Jurkat, Clone E6-1 (cell line): ENCODE measurements around the genes MIA3 and AIDA.

- RRBS, result no CpG with 5 or more reads among the region's 10 CpGs
Measured at GRCh38 chr1:222516871-222517273, 31.0 kb downstream of the HHIPL2 start.

GRCh38 chr1:222617313-222618350 lies at the start of gene MIA3:
MIA3 (plus strand) TSS chr1:222618097.
- RRBS, result under 1% methylated on average over 20 of the region's 88 CpGs

DNA sequence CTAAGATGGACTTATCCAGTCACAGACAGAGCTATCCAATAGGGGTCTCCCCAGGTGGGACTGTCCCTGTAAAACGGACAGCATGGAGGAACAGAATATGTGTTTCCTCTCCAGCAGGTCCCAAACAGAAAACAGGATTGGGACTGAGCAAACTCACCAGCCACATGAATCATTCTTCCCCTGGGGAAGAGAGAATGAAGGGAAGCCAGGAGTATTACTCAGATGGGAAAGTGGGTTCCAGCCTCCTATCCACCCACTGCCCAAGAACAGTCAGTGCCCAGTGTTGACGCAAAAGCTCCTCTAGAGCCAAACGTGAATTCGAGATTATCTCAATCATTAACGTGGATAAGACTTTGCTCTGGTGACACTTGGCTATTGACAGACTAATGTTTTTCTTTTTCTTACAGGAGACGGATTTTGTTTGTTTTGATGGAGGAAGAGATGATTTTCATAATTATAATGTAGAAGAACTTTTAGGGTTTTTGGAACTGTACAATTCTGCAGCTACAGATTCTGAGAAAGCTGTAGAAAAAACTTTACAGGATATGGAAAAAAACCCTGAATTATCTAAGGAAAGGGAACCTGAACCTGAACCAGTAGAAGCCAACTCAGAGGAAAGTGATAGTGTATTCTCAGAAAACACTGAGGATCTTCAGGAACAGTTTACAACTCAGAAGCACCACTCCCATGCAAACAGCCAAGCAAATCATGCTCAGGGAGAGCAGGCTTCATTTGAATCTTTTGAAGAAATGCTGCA lies 9.4 kb downstream of the MIA3 start:
- RRBS, result no CpG with 5 or more reads among the region's 6 CpGs

GRCh38 chr1:222711669-222712672 lies at the start of gene AIDA:
AIDA (minus strand) TSS chr1:222712491.
- RRBS, result 1% methylated on average over 9 of the region's 65 CpGs

DNA sequence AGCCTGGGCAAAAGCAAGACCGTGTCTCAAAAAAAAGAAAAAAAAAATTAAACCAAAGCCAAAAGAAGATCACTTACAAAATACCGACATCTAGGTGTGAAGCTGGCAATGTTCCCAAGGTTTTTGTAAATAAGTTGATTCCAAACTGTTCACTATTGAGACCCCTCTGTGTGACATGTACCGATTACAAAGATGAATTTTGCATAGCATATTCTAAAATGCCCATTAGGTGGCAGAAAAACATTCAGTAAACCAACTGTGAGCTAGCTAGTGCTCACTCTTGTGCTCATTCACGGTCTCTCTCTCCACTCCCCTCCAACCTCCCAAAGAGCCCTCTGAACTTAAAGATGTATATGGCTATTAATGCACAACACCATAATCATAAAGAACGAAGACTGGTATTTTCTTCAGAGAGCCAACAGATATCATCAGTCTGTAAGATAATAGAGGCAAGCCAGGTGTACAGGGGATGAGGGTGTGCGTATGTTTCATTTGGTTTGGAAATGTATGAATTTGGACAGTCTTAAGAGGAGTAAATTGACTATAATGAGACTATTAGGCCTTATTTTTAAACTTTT lies 1.7 kb downstream of the FAM177B start:
- RRBS, result no CpG with 5 or more reads among the region's 6 CpGs

- RRBS, result no CpG with 5 or more reads among the region's 3 CpGs
Measured at GRCh38 chr1:223041480-223041976, 101.5 kb downstream of the TLR5 start.

DNA sequence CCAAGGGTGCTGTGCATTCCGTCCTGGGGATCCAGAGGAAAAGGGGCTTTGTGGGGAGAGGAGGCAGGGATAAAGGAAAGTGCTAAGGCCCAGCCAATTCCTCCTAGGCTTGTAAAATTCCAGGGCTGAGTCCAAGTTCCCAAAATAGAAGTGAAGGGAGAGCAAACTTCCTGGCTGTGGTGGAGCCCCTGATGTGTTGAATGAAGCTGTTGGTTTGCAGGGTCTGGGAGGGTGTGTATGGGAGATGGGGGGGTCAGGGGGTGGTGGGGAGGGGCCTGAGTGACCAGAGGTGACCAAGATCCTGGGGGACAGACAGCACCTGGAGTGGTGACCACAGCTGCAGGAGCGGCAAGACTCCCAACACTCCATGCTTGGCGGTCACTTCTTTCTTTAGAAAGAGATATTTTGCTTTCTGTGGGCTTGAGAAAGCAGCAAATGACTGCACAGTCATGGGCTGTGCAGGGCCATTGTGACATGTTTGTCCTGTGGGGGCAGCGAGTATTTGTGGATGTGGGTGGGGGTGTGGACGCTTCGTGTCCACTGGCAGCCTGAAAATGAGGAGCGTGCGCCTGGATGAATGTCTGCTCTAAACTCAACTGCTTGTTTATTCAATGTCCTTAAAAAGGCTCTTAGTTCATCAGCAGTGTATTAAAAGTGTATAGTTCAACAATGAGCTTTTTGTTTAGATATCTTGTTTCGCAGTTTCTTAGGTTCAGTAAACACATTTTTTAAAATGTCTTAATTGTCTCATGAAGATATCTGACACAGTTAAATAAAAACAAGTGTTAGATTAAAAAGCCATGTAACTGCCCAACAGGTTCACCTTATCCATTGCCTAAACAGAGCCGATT lies 68.2 kb downstream of the TLR5 start:
- RRBS, result no CpG with 5 or more reads among the region's 10 CpGs

DNA sequence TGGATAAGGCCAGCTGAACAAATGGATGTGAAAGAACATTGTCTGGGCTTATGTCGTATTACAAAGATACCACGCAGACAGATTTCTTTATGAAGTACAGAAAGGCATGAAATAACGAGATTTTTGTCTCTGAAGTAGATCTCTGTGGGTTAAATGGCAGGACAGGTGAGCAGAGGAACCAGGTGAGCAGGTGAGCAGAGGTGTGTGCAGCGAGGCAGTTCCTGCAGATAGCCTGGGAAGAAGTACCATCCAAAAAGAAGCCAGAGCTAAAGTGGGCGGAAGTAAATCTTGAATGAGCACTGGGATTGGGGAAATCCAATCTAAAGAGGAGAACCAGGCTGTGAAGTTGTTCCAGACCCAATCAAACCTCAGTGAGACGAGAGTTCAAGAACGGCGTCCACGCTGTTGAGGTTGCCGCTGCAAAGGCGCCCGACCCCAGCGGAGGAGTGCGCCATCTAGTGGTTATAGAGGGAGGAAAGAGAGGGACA lies 19.6 kb downstream of the TLR5 start:
- RRBS, result no CpG with 5 or more reads among the region's 14 CpGs

GRCh38 chr1:223133565-223134498 lies 9.2 kb downstream of the TLR5 start:
- RRBS, result no CpG with 5 or more reads among the region's 32 CpGs

GRCh38 chr1:223230374-223230978 lies 87.4 kb upstream of the TLR5 start:
- RRBS, result no CpG with 5 or more reads among the region's 8 CpGs

GRCh38 chr1:223487795-223488275 lies 94.6 kb downstream of the CCDC185 start:
- RRBS, result no CpG with 5 or more reads among the region's 8 CpGs

- RRBS, result no CpG with 5 or more reads among the region's 17 CpGs
Measured at GRCh38 chr1:223652277-223653154, 13.0 kb downstream of the CAPN8 start.

DNA sequence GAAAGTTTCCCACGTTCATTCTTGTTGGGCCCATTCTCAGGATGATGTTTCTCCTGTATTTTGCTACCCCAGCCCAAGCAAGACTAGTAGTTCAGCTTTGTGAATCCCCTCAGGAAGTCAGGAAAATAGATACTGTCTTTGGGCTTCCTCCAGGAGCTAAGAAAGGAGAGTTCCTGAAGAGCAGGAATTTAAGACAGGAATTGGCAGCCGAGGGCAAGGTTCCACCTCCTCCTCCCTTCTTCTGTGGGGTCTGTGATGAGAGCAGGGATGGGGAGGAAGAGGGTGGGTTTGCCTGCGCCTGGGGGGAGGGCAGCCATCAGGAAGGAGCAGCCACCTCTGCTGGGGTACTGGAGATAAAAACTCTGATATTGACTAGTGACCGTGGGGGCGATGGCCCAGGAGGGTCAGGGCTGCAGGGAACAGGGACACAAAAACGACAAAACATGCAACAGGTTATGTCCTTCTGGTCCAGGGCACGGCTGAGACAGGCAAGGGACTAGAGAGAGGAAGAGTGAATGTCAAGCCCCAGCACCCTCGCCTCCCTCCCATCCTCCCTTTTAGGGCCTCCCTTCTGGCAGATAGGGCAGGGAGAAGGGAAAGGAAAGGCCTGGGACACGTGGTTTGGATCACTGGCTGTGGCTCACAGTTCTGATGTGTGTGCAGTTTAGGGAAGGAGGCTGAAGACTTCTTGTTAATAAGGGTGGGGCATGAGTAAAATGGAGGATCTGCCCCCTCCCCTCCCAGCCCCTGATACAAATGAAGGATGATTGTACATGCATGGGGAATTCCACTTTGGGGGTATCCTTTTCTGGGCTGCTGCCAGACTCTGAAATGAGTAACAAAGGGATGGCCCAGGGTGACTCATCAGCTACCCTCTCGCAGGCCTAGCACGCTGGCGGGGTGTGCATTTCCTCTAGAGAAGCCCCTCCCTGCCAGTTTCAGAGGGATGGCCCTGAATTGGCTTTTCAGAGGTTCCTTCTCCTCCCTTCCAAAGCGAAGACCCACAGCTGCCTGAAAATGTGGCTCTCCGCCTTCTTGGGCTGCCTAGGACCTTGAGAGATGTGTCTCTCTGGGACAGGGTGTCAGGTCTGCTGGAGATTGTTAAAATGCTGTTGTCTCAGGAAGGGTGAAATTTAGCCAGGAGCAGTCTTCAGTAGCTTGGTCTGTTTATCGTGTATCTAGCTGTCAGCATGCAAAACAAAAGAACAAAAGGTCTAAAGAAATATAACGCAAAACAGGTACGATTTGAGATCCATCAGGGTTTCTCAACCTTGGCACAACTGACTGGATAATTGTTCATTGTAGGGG lies 14.1 kb downstream of the CAPN2 start:
- RRBS, result no CpG with 5 or more reads among the region's 17 CpGs

- RRBS, result no CpG with 5 or more reads among the region's 17 CpGs
Measured at GRCh38 chr1:223731168-223732013, 19.1 kb downstream of the CAPN2 start.

GRCh38 chr1:223748670-223749535 lies 36.6 kb downstream of the CAPN2 start:
- RRBS, result 3% methylated on average over 6 of the region's 70 CpGs

DNA sequence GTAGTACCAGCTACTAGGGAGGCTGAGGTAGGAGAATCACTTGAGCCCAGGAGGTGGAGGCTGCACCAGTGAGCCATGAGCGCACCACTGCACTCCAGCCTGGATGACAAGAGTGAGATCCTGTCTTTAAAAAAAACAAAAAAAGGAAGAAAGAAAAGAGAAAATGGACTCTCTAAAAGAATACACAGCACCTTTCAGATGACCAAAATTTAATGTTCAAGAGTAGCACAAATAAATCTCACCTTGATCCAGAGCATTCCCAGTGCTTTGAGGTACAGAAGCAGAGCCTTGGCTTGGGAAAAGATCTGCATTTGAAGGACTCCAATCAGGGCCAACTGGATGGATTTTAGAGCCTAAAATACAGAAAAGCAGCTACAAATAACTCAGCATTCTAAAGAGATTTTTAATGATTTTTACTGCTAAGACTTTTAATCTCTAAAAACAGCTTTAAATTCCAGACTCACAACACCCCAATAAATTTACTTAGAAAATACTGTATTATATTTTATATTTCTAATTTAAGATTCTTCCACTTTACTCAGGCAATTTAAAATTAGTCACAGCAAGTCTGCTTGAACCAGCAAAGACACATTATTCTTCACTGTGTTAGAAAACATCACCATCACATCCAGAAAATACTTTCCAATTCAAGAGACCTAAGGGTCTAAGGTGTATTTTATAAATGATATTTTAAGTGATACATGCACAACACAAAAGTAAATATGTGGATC lies 45.1 kb downstream of the TP53BP2 start:
- RRBS, result no CpG with 5 or more reads among the region's 1 CpG

- RRBS, result no CpG with 5 or more reads among the region's 6 CpGs
Measured at GRCh38 chr1:223849113-223849909, 3.6 kb upstream of the TP53BP2 start.

- RRBS, result no CpG with 5 or more reads among the region's 4 CpGs
Measured at GRCh38 chr1:223962004-223962526, 116.3 kb upstream of the TP53BP2 start.

DNA sequence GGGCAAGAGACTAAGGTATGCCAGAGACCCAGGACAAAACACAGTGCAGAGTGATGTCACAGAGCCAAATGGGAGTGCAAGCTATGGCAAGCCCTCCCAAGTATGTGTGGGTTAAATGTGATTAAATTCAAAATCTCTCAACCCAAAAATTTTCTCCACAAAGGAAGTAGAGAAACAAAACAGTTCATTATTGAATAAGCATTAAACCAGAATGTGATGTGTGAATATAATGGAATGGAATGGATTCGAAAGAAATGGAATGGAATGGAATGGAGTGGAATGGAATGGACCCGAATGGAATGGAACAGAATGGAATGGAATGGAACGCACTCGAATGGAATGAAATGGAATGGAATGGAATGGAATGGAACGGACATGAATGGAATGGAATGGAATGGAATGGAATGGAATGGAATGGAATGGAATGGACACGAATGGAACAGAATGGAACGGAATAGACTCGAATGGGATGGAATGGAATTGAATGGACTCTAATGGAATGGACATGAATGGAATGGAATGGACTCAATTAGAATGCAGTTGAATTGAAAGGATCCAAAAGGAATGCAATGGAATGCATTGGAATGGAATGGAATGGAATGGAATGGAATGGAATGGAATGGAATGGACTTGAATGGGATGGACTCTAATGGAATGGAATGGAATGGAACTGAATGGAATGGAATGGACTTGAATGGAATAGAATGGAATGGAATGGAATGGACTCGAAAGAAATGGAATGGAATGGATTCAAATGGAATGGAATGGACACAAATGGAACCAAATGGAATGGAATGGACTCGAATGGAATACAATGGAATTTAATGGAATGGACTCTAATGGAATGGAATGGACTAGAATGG lies 102.2 kb upstream of the FBXO28 start:
- RRBS, result no CpG with 5 or more reads among the region's 10 CpGs

GRCh38 chr1:224142590-224142827 lies 28.6 kb downstream of the FBXO28 start:
- RRBS, result no CpG with 5 or more reads among the region's 3 CpGs